ENCODE results near the genes ING4, USP5 and LRRC23.

DNA sequence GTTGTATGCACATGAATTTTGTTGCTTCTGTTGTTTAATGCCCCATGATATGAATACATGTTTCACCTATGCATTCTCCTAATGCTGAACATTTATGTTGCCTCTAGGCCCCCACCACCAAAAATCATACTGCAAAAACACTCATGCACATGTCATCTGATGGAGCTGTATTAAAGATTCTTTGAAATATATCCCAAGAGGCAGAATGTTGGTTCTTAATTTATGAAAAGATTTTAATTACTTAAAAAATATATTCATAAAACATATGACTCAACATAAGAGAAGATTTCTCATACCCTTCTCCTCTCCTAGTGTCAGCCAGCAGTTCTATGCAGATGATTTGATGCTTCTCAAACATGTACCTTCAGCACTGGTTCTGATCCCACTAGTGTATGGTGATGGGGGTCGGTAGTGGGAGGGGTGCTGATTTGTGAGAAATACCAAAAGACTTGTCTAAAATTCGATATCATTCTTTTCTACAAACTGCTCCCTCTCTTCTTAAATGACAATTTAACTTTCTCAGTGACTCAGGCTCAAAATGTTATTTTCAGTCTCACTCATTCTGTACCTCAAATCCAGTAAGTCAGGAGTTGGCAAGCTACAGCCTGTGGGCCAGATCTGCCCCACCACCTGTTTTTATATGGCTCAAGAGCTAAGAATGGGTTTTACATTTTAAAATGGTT lies 6.3 kb upstream of the NOP2 start:
- PRO-cap = no peak

DNA sequence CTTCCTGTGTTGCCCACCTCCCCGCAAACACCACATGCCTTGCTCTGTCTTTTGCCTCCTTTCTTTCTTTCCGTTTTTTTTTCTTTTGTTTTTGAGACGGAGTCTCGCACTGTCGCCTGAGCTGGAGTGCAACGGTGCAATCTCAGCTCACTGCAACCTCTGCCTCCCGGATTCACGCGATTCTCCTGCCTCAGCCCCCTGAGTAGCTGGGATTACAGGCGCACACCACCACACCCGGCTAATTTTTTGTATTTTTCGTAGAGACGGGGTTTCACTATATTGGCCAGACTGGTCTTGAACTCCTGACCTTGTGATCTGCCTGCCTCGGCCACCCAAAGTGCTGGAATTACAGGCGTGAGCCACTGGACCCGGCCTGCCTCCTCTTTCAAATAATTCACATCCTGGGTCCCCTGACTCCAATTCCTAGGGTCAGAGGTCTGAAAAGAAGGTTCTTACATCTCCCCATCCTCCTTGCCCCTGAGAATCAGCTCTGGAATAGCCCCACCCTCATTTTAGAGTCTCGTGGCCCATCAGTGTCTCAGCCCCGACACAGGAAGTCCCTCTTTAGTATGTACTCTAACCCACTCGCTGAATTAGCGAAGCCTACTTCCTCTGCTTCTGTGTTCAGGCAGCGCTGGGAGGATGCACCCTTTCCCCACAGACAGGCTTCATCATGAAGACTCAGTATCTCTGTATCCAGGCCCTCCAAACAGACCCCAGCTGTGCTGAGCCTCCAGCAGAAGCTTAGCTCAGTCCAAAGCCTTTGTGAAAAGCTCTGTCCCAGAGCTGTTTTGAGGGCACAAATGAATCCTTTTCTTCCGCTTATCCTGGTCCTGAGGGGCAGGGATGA lies 3.6 kb downstream of the LPAR5 start:
- PRO-cap = no peak

DNA sequence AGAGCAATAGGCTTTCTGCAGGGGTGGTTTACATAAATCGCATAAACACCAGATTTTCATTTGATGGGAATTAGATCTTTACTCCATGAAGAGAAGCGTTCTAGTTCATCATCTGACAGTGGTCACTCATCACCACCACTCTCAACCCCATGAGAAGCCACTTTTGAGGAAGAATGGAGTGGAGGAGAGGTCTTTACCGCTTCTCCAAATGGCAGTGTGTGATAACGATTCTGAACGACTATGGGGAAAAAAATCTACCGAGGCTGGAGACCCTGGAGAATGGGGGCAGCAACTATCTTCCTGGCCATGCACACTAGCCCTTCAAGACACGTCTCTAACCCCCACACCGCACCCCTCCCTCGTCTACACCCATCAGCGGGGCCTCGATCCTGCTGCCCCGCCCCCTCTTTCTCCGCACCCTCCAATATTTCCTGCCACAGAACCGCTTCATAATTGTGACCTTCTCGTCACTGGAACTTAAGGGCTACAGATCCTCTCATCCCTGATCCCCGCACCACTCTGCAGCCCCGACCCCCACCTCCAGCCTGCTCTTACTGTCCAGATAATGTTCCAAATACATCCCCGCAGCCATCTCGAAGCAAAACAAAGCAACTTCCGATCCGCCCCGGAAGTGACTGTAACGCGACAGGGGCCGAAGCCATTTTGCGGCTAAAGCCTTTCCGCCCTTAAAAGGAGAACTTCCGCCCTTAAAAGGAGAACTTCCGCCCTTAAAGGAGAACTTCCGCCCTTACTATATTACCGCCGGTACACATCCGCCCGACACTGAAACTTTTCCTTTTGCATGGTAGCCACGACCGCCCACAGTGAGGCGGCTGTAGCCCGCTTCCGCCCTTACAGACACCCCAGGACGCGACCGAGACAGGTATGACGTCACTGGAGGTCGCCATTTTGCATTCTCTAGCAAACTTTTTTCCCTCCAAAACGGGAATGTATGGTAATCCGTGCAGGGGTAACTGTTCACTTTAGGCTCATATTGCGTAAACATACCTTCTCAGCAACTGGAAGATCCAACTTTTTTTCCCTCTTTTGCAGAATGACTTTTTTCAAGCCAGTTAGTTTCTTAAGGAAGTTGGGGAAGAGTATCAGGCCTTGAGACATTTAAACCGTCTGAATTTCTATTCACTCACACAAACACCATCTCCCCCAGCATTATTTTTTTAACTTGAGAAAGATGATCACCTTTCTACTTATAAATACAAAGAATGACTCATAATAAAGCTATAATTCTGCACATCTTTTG lies at the start of gene ING4:
Gene ING4, minus strand, starts transcription at position 610 of the 1,261 bp plus-strand sequence.
- PRO-cap = unidirectional peak, minus-strand start at position 605 of the sequence

- PRO-cap = no peak
These were observed 3.2 kb upstream of the ING4 start for GRCh38 chr12:6665928-6666802.

- PRO-cap = no peak
These were observed 809 bp downstream of the ZNF384 start for GRCh38 chr12:6688390-6688741.

DNA sequence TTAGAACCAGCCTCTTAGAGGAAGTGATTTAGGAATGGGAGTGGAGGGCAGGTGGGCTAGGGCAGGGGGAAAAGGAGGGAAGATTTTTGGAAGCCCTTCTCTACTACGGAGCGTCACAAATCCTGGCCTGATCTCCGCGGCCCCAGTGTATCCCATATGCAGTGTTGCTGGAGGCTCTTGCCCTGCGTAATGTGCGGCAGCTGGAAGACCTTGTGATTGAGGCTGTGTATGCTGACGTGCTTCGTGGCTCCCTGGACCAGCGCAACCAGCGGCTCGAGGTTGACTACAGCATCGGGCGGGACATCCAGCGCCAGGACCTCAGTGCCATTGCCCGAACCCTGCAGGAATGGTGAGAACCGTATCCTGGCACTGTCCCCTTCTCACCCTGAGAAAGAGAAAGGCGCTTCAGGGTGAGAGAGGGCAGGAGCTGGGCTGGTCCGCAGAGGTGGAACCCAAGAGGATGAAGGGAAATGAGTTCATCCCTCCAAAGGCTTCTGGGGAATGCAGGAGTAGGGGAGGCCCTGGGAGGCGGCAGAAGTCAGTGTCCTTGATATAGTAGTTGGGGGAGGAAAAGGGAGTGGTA lies 5.3 kb downstream of the COPS7A start:
- PRO-cap = no peak

GRCh38 chr12:6778096-6778644 lies 5.8 kb downstream of the LAG3 start:
- PRO-cap = no peak

DNA sequence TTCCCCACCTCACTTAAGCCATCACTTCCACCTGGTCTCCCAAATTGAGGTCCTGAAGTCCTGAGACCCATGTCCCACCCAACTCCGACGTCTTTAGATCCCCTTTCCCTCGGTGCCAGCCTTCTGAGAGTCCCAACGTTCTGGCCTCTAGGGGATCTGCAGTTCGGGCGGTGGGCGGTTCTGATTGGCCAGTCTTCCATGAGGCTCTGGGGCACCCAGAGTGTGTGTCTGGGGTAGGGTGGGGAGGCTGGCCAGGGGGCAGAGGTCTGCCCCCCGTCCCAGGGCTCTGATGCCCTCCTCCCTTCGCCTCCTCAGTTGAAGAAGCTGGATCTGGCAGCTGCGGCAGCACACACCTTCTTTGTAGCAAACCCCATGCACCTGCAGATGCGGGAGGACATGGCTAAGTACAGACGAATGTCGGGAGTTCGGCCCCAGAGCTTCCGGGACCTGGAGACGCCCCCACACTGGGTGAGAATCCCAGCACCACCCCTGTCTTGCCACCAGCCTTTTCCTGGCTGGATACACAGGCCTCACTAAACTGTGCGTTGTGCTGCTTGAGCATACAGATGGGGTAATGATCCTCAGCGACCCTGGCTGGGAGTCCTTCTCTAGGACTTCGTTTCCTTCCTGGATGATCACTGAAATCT lies 1.5 kb downstream of the P3H3 start:
- PRO-cap = unidirectional peak, minus-strand start at position 125 of the sequence

- PRO-cap = no peak
These were observed 5.3 kb downstream of the P3H3 start for GRCh38 chr12:6833214-6834266.

DNA sequence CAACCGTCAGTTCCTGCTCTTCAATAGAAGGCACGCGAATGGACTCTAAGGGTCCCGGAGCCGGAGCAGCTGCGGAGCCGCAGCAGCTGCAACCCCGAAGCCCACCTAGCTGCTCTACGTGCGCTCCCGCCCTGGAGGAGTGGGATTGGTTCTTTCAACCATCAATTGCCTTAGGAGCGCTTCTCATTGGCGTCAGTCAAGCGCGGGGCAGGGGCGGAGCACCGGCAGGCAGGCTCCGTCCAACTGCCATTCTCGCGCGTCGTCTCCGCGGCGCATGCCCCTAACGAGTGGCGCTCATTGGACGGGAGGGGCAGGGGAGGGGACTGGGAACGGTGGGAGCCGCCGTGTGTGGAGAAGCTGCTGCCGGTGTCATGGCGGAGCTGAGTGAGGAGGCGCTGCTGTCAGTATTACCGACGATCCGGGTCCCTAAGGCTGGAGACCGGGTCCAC lies at the start of gene USP5:
Gene USP5, plus strand, starts transcription at position 342 of the 449 bp plus-strand sequence.
- PRO-cap = bidirectional peak, plus-strand start at position 313 of the sequence, minus-strand start at position 116 of the sequence

GRCh38 chr12:6885872-6886173 lies 12.7 kb upstream of the SPSB2 start:
- PRO-cap = no peak

DNA sequence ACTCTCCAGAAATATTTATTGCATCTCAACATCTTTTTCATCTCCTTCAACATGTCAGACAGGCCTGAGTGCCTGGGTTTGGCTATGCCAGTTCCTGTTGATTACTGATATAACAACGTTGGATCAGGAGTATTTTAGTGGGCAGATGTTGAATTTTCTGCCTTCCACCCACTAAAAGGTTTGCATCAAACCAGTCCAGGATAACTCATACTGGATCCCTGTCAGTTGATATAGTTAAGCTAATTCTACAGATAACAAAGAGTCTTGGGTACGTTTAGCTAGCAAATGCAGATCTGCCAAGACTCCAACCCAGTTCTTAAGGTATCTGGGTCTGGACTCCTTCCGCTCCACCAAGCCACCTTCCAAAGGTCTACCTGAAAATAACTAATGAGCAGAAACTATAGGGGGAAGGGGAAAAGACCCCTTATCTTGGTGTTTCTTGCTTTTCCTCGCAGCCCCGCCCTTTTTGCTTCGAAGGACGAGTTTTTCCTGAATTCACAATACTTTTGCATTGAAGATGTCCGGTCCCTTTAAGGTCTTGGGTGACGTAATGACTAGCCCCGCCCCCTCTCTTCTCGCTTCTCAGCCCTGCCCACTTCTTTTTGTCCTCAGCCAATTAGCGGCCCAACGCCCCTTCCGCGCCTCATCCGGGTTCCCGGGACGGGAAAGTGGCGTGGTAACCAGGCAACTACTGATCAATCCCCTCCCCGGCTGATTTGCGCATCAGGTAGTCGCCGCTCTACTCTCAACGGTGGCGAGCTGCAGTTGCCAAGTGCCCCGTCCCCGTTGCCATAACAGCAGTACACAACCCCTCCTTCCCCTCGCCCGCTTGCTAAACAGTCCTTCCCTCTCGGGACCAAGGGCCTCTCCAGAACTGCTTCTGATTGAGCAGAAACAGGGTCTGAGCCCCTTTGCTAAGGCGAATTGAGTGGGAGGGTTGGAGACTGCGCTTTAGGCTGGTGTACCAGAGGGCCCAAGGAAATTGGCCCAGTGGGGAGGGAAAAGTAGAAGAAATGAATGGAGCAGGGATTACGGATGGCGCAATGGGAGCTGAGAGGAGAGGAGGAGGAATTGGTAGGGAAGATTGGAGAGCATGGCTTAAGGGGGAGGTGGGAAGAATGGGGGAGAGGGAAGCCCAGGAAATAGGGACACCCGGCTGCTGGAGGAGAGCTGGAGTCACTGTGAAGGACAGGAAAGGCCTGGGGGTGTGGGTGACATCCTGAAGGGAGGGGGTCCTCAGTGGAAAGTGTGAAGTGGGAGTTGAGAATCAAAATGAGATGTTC lies at the start of gene LRRC23:
Gene LRRC23, plus strand, starts transcription at position 646 of the 1,283 bp plus-strand sequence.
- PRO-cap = unidirectional peak, plus-strand start at position 646 of the sequence; unidirectional peak, plus-strand start at position 698 of the sequence

- PRO-cap = unidirectional peak, plus-strand start at chr12:6937288; unidirectional peak, plus-strand start at chr12:6937326
These were observed 7.1 kb upstream of the C12orf57 start for GRCh38 chr12:6936398-6937349.

- PRO-cap = no peak
These were observed 1.5 kb downstream of the PTPN6 start for GRCh38 chr12:6952620-6953047.

GRCh38 chr12:6960618-6961055 lies 9.5 kb downstream of the PTPN6 start:
- PRO-cap = no peak

- PRO-cap = no peak
These were observed 6.4 kb downstream of the PHB2 start for GRCh38 chr12:6964013-6964575.

GRCh38 chr12:6975367-6976244 lies 4.9 kb downstream of the EMG1 start:
- PRO-cap = no peak

DNA sequence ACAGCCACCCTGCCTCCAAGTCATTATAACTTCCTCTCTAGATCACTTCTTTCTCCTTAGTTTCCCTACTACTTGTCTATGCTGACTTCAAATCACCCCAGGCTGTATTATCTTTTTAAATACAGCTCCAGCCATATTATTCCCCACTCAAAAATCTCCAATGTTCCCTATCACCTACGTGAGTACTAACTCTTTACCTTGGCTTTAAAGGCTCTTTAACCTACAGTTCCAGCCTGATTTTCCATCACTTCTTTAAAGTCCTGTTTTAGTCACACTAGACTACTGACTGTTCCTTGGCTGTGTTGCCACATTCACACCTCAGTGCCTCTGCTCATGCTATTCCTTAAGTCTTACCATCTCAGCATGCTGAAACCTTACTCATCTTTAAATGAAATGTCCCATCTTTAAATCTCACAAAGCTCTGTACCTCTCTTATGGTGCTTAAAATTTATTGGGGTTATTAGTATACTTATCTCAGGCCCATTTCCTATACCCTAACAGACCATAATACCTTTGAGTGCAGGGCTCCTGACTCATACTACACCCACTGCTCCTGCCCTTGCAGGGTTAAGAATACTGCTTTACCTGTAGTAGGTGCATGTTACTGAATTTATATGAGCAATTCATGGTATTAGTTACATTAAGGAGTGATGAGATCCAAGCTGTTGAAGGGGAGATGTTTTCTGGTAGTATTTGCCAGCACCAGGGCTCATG lies 4.4 kb downstream of the LPCAT3 start:
- PRO-cap = no peak

DNA sequence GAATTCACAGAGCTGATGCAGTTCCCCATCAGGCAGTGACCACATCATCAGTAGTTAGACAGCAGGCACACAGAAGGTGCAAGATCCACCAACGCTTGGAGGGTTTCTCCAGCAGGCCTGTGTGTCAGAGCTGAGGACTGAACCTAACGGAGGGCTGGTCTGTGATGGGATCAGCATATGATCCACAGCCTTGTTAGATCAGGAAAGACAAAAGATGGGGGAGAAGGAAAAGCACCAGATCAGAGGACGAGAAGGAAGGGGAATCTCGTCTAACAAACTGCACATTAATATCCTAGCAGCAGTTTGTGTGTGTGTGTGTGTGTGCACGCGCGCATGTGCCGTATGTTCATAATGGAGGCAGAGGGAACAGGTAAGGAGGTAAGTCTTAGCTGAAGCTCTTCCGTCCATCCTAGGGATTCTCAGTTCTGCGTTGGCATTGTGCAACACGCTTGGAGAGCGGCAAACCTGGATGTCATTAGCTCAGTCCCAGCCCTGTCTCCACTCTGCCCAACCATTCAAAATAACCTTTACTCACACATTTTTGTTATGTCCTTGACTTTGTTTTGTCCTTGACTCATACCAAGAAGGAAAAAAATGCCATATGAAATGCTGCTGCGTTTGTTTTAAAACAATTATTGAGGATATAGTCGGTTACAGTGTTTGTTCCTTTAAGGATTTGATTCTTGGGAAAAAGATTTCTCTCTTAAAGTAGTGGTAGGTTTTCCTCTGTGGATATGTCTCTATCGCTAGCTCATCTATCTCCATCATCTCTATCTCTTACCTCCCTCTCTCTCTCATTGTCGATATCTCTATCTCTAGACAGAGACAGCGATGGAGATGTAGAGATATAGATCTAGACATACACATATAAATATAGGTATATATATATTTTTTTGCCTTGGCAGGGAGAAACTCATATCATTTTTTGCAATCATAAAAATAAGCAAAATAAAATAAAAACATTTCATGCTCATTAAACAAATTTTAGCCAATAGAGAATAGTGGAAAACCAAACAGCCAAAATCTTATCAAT lies 1.8 kb upstream of the C1R start:
- PRO-cap = no peak

DNA sequence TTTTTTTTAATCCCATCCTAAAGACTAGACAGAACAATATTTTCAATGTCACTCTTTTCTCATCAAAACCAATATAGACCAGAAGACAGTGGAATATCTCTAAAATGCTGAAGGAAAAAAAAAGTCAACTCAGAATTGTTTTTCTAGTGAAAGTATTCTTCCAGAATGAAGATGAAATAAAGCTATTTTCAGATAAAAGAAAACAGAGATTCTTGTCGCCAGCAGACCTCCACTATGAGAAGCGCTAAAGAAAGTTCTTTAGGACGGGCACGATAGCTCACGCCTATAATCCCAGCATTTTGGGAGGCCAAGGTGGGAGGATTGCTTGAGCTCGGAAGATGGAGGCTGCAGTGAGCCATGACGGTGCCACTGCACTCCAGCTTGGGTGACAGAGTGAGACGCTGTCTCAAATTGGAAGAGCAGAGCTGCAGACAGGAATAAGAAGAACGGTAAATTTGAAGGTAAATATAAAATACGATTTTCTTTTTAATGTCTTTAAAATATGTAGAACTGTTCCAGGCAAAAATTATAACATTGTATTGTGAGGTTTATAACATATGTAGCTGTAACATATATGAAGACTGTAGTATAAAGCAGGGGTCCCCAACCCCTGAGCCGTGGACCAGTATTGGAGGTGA lies 2.3 kb upstream of the C1RL start:
- PRO-cap = no peak

All from ureter (tissue), 1 donor.